Hair follicle dermal papilla cell (primary cell): ENCODE data around the genes WWP2, ZNF23 and MARVELD3.

GRCh38 chr16:69522679-69523475 lies 42.9 kb upstream of the NFAT5 start:
- CAGE, long polyA plus RNA: no peak

DNA sequence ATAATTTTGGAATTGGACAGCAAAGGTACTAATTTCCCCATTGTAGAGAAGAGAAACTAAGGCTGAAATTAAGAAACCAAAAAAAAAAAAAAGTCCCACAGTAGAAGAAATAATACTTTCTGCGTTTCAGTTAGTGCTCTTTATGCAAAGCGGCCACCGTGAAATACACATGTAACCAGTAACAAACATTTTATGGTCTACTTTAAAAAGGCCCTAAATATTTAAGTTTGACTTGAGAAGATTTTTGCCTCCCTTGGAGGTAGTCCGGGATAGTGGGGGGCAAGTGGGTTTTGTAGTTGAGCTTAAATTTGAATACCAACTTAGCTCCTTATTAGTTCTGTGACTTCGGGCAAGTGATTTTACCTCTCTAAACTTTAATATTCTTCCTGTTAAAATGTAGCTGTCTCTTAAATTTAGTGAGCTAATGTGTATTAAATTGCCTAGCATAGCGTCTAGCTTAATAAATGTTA lies 3.5 kb downstream of the NFAT5 start:
- CAGE, long polyA plus RNA: no peak

DNA sequence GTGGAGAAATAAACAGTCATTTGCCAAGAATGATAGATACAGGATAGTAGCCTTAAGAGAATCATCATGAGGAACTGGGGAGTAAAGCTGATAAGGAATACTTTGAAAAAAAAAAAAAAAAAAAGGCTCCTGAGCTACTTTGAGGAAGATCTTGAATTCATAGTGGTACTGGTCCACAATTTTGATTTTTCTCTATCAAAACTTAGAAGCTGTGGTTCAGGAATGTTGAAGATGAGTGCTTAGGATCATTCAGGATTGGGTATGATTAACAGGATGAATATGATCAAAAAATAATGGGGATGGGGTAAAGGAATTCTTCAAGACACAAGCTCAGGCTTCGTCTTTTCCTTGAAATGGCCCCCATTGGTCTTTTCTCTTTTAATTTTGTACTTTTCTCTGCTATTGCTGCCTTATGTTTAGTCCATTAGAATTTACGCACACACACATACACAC lies 34.9 kb downstream of the NFAT5 start:
- CAGE, long polyA plus RNA: no peak

DNA sequence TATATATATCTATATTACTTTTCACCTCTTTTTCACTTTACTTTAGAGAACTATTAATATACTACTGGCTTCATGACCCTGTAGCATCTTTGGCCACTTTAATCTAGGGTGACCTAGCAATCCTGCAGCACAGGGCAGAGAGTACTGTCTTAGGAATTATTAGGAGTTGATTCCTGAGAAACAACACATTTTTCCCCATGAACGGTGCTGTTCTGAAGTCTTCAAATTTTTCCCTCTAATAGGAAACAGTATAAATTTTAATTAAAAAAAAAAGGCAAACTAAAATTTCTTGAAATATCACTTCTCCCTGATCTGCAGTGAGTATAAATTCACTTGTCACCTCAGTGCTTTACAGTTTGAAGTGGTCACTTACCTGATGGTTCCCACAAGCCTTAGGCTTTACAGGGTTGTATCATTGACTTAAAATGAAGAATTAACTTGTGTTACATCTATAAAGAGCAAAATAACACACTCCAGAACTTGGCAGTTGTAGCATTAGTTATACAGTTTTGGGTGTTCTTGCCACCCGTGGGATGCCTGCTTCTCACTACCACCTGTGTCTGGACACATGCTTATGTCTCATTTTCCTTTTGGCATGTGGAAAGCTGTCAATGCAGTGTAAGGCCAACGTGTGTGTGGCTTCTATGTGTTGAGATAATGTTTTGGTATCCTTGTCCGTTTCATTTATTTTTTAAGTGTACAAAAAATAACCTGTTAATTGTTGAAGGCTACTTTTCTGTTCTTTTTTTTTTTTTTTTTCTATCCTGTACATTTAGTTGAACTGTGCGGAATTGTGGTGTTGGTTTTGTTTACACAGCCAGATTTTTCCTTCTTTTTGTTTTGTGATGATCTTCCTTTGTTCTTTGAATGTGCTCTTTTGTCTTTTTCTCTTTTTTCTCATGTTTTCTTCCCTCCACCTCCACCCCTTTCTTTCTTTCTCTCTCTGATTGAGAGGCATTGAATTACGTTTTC lies 28.9 kb downstream of the NQO1 start:
- CAGE, long polyA plus RNA: no peak

GRCh38 chr16:69761944-69763004 lies at the start of gene WWP2:
TSS of gene WWP2 (plus strand) at chr16:69762332.
- CAGE, long polyA plus RNA: no peak

DNA sequence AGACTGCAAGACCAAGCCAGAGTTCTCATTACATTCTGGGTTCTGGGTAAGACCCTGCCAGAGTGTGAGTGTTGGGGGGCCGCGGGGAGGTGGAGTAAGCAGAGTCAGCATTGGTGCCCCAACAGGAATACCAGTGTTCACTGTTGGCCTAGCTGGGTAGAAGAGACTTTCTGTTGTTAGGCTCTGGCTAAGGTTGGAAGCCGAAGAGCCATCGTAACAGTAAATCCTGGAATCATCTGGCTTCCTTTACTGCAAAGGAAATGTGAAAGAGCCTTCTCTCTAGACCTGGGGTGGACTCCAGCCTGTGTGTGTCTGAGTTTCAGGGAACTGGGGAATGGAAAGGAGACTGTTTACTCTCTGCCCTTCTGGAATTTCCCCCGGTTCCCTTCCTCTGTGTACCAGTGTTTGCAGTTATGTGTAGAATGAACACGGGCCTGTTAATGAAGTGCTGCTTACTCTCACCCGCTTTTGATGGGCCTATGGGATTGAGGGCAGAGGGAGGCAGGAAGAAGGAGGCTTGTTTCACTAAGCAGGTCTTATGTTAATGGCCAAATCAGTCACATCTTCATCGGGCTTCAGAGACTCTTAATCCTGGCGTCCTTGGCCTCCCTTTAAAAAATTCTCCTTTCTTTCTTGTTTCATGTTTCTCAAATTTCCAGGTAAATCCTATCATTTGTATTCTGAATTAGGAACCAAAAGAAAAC lies 68.6 kb downstream of the WWP2 start:
- CAGE, long polyA plus RNA: no peak

DNA sequence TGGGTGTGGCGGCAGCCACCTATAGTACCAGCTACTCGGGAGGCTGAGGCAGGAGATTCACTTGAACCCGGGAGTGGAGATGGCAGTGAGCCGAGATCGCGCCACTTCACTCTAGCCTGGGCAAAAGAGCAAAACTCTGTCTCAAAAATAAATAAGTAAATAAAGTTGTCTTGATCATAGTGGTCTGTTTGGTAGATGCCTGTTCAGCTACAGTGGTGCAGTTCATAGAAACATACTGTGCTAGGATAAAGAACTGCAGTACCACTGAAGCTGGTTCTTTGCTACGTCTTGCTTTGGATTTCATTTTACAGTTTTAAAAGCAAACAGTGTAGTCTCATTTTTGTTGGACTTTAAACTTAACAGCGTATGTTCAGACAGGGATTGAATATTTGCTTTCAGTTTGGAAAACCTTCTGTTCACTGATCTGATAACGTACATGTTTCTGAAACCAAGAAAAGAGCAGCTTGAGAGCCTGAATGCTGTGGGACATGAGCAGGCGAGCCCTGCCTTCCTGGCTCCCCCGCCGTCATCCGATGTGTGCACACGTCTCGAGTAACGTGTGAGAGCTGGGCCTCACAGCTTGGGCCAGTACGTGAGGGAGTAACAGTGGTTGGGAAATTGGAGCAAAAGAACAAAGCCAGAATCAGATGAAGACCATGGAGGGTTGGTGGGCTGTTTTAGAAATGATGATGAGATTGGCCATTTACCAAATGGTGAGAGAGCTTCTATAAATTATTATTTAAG lies 21.0 kb upstream of the CLEC18C start:
- CAGE, long polyA plus RNA: no peak

DNA sequence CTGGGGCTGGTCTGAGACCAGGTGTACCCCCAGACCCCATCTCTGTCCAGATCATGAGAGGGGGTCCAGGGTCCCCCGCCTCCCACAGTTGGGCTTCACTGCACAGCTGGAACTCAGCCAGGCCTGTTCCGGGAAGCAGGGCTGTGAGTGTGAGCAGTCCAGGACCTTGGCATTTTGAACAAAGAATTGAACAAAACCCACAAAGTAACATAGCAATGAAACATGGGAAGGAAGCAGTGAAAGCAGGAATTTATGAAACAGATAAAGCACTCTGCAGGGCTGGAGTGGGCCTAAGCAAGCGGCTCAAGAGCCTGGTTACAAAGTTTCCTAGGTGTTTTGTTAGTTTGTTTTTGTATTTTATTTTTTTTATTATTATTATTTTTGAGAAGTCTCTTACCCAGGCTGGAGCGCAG lies 25.1 kb downstream of the CLEC18C start:
- CAGE, long polyA plus RNA: no peak

DNA sequence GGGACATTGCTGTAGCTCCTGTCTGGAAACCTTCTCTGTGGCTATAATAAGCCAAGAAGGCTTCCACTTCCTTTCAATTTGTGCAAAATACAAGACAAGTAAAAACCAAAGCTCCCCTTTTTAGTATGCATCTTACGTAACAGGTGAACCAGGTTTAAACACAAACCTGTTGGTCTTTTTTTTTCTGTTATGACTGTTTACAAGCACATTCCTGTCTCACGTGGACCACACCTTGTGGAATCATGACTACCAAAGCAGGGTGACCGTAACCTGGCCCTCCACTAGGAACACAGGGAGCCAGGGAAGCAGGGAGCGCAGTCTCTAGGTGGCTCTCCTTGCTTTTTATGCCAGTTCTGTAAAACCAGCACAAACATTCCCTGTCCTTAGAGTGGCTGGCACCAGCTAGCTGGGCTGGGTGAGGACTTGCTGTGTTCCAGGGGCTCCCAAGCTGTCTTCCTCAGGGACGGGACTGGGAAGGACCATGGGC lies 44.0 kb downstream of the DDX19A start:
- CAGE, long polyA plus RNA: no peak

- CAGE, long polyA plus RNA: no peak
These were observed 15.1 kb downstream of the IL34 start for GRCh38 chr16:70661006-70662297.

DNA sequence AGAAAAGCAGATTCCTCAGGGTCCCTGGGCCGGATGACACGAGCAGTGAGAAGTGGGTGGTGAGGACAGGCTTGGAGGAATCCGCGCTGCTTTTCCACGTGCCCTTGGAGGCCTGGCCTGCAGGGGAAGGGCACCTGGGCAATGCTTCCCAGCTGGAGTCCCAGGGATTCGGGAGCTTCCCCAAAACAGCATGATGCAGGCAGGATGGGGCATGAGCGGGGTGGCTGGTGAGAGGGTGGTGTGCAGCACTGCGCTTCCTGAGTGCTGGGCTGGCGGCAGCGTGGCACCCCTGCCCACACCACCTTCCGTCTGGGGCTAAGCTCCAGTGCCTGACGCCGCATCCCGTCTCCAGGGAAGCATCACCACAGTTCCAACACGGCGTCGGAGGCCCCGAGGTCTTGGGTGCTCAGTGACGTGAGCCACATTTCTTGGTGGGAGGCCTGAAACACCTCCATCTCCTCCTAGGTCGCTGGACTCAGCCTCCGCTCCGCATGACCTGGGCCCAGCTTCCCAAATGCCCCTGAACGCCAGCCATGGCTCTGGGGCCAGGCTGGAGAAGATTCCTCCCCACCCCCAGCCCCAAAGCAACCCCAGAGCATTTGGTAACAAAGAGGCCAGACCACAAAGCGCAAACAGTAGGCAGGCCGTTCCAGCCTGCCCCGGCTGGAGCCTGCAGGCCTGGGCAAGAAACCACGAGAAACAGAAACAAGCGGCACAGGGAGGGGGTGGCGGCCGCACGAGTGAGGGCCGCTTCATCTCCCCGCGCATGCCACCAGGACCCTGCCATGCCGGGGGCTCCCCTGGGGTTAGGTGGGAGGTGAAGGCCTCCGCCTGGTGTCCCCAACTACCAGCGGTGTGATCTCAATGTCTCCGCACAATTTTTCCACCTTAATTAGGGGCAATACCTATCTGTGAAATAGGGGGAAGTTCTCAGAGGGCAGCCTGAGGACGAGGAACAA lies 14.0 kb upstream of the MTSS2 start:
- CAGE, long polyA plus RNA: no peak

DNA sequence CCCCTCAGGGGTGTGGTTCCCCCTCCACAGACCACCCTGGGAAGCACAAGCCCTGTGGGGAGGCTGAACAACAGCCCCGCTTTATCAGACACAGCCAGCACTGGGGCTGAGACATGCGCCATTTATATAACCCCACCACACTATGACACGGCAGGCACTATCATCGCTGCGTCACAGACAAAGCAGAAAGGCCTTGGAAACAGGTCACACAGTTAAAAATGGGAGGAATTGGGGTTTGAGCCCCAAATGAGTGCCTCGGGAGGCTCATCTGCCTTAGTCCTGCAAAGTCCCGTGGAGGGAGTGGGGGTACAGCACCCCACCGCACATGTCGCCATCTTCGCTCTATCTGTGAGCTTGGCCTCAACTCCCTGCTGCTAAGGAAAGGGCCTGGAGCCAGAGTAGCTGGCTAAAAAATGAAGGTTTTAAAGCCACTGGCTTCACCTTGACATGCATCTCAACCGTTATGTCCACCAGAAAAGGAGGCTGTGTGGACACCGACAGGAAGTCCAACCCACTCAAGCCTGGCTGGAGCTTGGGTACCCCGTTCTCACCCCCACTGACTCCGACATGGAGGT lies 40.6 kb upstream of the MTSS2 start:
- CAGE, long polyA plus RNA: no peak

DNA sequence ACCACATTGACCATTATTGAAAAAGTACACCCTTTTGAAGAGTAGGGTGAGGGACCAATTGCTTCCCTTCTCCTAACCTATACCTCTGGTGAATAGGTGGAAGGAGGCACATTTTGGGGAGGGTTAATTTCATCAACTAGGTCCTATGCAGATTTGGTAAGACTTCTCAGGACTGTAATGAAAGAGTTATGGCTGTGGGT lies 4.0 kb upstream of the VAC14 start:
- CAGE, long polyA plus RNA: no peak

GRCh38 chr16:71412656-71413134 lies 29.2 kb downstream of the TLE7 start:
- CAGE, long polyA plus RNA: no peak

- CAGE, long polyA plus RNA: no peak
These were observed at the start of gene ZNF23 for GRCh38 chr16:71461460-71462642. TSS of gene ZNF23 (minus strand) at chr16:71462247.

DNA sequence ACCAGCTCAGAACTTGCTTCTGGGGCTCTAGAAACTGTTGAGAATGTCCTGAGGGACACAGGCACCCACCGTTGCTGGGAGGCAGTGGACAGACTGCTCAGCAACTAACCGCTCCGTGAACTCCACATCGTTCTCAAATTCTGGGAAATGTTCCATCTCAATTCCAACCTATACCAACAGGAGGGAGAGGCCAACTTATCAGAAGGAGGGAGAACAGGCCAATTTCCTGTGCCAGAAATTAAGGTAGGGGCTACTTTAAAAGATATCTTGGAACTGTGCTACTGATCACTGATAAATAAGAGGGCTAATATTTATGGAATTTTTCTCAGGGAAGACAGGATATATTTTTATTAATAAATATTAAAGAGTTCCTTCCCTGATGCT lies 8.3 kb downstream of the TAT start:
- CAGE, long polyA plus RNA: no peak

DNA sequence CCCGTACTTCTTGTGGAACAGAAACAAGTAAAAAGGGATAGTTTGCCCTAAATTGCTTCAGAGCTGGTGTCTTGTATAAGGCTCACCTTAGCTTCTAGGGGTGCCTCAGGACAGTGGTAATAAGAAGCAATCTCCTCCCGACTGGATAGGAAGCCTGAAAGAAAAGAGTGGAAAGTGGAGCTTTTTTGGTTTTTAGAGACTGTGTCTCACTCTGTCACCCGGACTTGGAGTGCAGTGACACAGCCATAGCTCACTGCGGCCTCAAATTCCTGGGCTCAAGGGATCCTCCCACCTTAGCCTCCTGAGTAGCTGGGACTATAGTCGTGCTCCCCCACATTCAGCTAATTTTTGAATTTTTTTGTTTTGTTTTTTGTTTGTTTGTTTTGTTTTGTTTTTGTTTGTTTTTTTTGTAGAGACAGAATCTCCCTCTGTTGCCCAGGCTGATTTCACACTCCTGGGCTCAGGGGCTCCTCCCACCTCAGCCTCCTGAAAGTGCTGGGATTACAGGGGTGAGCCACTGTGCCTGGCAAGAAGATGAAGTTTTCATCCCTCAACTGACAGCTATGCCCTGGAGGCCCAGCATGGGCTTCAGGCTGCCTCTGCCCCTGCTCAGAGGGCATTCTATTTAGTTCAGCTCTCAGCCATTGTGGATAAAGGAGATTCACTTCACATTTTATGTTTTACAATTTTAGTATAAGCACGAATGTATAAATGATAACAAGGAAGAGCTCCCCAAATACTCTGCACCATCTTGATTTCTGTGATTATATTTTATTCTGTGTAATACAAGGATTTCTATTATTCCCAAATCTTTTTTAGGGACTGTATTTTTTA lies 3.2 kb downstream of the TAT start:
- CAGE, long polyA plus RNA: no peak

GRCh38 chr16:71594063-71594498 lies 17.2 kb upstream of the TAT start:
- CAGE, long polyA plus RNA: no peak

GRCh38 chr16:71625928-71626759 lies at the start of gene MARVELD3:
TSS of gene MARVELD3 (plus strand) at chr16:71626184.
- CAGE, long polyA plus RNA: no peak

DNA sequence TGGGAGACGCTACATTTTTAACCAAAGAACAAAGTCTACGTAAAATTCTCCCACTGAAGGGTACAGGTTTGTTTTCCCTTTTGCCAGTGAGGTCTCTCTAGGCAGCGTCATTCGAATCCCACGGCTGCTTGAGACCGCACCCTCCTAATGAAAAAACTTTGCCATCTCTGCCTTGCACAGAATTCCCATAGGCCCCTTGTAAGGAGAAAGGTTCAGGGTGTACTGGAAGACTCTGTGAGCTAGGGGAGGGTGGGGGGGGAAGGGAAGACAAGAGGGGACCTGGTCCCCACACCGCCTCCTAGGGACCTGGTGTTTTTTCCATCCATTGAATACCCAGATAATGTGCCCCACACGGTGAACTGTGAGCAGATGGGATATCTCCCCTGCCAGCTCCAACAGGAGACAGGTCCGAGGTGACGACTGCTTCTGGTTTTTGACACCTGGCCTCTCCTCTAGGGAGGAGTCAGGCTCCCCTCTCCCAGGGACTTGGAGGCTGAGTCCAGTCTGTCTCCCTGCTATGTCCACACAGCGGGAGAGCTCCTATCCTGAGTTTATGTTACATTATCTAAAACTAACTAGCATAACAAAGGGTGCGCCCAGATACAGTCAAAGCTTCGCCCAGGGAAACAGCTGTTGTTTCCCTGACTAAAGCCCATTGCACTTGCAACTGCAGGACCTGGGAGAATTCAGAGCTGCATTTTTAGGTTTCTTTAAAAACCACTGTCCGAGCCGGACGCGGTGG lies 1.7 kb downstream of the MARVELD3 start:
- CAGE, long polyA plus RNA: no peak